ENCODE measurements around the genes PLA2G2F and KIF17.

- RAMPAGE, long total RNA: no peak
- RRBS, 2 experiments: 10% methylated on average over 1 to 2 of the region's 12 CpGs
CAGE:
- cytosol, long polyA minus RNA: no peak
- cytosol, long polyA plus RNA: no peak
- long polyA plus RNA: no peak
- nucleolus, long total RNA: no peak
- nucleus, long polyA plus RNA: no peak
- nucleus, long total RNA: no peak
Measured at GRCh38 chr1:19476399-19477226, 8.7 kb downstream of the CAPZB start.

- RAMPAGE, long total RNA: no peak
- RRBS, 2 experiments: no CpG with 5 or more reads among the region's 11 CpGs
CAGE:
- cytosol, long polyA minus RNA: no peak
- cytosol, long polyA plus RNA: no peak
- long polyA plus RNA: no peak
- nucleolus, long total RNA: no peak
- nucleus, long polyA plus RNA: no peak
- nucleus, long total RNA: no peak
Measured at GRCh38 chr1:19477297-19478293, 7.7 kb downstream of the CAPZB start.

GRCh38 chr1:19486493-19486947 is 1.2 kb upstream of the CAPZB start:
- RAMPAGE, long total RNA: no peak
- RRBS, 2 experiments: no CpG with 5 or more reads among the region's 9 CpGs
CAGE:
- cytosol, long polyA minus RNA: no peak
- cytosol, long polyA plus RNA: no peak
- long polyA plus RNA: no peak
- nucleolus, long total RNA: no peak
- nucleus, long polyA plus RNA: no peak
- nucleus, long total RNA: no peak

DNA sequence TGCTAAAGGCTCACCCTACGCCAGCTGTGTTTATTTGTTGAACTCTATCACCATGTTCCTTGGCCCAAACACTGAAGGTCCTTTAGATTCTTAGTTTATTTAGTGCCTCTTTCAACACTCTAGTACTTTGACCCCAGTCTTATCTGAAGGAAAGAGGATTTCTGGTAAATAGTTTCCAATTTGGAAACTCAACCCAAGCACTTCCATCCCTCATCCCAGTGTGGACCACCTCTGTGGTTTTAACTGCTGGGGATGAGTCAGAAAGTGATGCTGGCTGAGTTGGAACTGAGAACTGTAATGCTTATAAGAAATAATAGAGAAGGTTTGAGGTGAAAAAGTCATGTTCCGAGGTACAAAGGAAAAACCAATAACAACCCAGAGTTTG is 19.6 kb upstream of the CAPZB start:
- RAMPAGE, long total RNA: no peak
- RRBS, 2 experiments: no CpG with 5 or more reads among the region's 2 CpGs
CAGE:
- cytosol, long polyA minus RNA: no peak
- cytosol, long polyA plus RNA: no peak
- long polyA plus RNA: no peak
- nucleolus, long total RNA: no peak
- nucleus, long polyA plus RNA: no peak
- nucleus, long total RNA: no peak

GRCh38 chr1:19646408-19646929 is 2.4 kb downstream of the NBL1 start:
- RAMPAGE, long total RNA: no peak
- RRBS, 2 experiments: no CpG with 5 or more reads among the region's 6 CpGs
CAGE:
- cytosol, long polyA minus RNA: no peak
- cytosol, long polyA plus RNA: no peak
- long polyA plus RNA: no peak
- nucleolus, long total RNA: no peak
- nucleus, long polyA plus RNA: no peak
- nucleus, long total RNA: no peak

DNA sequence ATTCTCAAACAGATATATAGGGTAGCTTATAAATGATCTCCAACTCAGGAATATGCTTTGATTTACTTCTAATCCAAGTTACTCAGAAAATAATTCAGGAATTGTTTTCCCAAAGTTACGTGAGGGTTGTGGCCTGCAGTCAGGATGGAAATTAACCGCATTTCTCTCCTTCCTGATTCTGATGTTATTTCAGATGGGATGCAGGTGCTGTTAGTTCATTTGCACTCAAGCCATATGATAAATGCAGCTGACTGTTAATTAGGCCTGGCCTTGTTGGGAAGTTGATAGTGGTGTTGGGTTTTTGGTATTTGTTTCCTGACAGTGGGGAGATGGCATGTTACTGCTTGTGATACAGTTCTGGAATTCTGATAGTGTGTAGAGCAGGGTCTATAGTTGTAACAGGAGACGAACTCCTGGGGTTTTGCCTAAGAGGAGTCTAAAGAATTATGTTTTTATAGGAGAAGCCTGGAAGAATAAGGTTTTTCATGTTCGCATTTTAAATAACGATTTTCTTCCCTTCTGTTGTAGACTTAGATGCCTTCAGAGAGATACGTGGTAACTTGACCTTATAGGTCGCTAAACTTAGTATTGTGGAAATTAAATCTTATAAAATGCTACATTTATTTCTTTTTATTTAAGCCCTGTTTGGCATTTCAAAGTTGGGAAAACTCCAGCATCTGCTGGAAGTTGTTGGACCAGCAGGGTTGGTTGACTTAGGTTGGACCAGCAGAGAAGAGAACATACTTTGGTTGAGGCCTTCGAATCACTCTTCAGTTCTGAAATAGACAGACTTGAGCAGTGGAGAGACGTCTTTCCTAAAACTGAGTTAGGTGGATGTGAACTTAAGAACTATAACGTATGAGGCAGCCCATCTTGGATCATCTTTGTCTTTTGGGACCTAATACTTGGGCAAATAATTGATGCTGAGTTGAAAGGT is 15.0 kb downstream of the PLA2G2E start:
- RAMPAGE, long total RNA: no peak
- RRBS, 2 experiments: no CpG with 5 or more reads among the region's 10 CpGs
CAGE:
- cytosol, long polyA minus RNA: no peak
- cytosol, long polyA plus RNA: no peak
- long polyA plus RNA: no peak
- nucleolus, long total RNA: no peak
- nucleus, long polyA plus RNA: no peak
- nucleus, long total RNA: no peak

GRCh38 chr1:20108576-20109092 is 10.7 kb downstream of the PLA2G2D start:
- RAMPAGE, long total RNA: no peak
- RRBS, 2 experiments: no CpG with 5 or more reads among the region's 3 CpGs
CAGE:
- cytosol, long polyA minus RNA: no peak
- cytosol, long polyA plus RNA: no peak
- long polyA plus RNA: no peak
- nucleolus, long total RNA: no peak
- nucleus, long polyA plus RNA: no peak
- nucleus, long total RNA: no peak

- RAMPAGE, long total RNA: no peak
- RRBS, 2 experiments: no CpG with 5 or more reads among the region's 9 CpGs
CAGE:
- cytosol, long polyA minus RNA: no peak
- cytosol, long polyA plus RNA: no peak
- long polyA plus RNA: no peak
- nucleolus, long total RNA: no peak
- nucleus, long polyA plus RNA: no peak
- nucleus, long total RNA: no peak
Measured at GRCh38 chr1:20125152-20125661, 5.9 kb upstream of the PLA2G2D start.

- RAMPAGE, long total RNA: no peak
- RRBS, 2 experiments: no CpG with 5 or more reads among the region's 6 CpGs
CAGE:
- cytosol, long polyA minus RNA: no peak
- cytosol, long polyA plus RNA: no peak
- long polyA plus RNA: no peak
- nucleolus, long total RNA: no peak
- nucleus, long polyA plus RNA: no peak
- nucleus, long total RNA: no peak
Measured at GRCh38 chr1:20139055-20139448, at the start of gene PLA2G2F. Gene PLA2G2F (plus strand): TSS chr1:20139323.

- RAMPAGE, long total RNA: no peak
- RRBS, 2 experiments: no CpG with 5 or more reads among the region's 15 CpGs
CAGE:
- cytosol, long polyA minus RNA: no peak
- cytosol, long polyA plus RNA: no peak
- long polyA plus RNA: no peak
- nucleolus, long total RNA: no peak
- nucleus, long polyA plus RNA: no peak
- nucleus, long total RNA: no peak
Measured at GRCh38 chr1:20323097-20323648, 32.5 kb downstream of the VWA5B1 start.

GRCh38 chr1:20366061-20366386 is 75.3 kb downstream of the VWA5B1 start:
- RAMPAGE, long total RNA: no peak
- RRBS, 2 experiments: no CpG with 5 or more reads among the region's 36 CpGs
CAGE:
- cytosol, long polyA minus RNA: no peak
- cytosol, long polyA plus RNA: no peak
- long polyA plus RNA: no peak
- nucleolus, long total RNA: no peak
- nucleus, long polyA plus RNA: no peak
- nucleus, long total RNA: no peak

DNA sequence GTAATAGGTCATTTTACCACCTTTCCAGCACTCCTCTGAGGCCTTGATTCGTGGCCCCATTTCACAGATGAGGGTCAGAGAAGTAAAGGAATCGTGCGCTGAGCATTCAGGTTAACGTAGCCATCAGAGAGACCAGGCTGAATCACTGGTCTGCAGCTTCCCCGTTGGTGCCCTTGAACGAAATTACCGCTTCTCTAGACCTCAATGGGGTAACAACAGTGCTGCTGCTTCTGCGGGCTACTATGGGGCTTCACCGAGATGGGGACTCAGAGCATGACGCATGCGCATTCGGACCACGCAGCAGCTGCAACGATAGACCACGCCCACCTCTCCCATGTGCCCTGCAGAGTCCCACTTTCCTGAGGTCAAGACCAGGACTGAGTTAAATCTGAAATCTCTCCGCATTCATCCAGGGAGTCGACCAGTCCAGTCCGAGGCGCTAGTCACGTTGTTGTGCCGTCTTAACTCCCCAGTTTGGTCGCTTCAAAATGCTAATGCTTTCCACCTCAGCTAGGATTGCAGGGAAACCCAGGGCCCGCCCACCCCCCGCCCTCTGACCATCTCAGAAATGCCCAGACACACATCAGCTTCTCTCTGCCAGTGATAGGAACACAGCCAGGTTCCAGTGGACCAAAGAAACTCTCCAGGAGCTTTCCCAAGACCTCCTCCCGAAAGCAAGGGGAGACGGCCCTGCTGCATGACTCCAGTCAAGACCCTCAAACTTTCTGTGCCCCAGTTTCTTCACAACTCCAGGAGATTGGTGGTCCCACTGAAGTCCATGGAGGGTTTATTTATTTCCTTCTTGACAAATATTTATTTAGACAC is 12.8 kb downstream of the CAMK2N1 start:
- RAMPAGE, long total RNA: no peak
- RRBS, 2 experiments: no CpG with 5 or more reads among the region's 26 CpGs
CAGE:
- cytosol, long polyA minus RNA: no peak
- cytosol, long polyA plus RNA: no peak
- long polyA plus RNA: no peak
- nucleolus, long total RNA: no peak
- nucleus, long polyA plus RNA: no peak
- nucleus, long total RNA: no peak

- RAMPAGE, long total RNA: no peak
- RRBS, 2 experiments: no CpG with 5 or more reads among the region's 7 CpGs
CAGE:
- cytosol, long polyA minus RNA: no peak
- cytosol, long polyA plus RNA: no peak
- long polyA plus RNA: no peak
- nucleolus, long total RNA: no peak
- nucleus, long polyA plus RNA: no peak
- nucleus, long total RNA: no peak
Measured at GRCh38 chr1:20477773-20478318, 8.2 kb downstream of the CAMK2N1 start.

- RAMPAGE, long total RNA: no peak
- RRBS, 2 experiments: no CpG with 5 or more reads among the region's 22 CpGs
CAGE:
- cytosol, long polyA minus RNA: no peak
- cytosol, long polyA plus RNA: no peak
- long polyA plus RNA: no peak
- nucleolus, long total RNA: no peak
- nucleus, long polyA plus RNA: no peak
- nucleus, long total RNA: no peak
Measured at GRCh38 chr1:20654068-20654752, 7.0 kb downstream of the DDOST start.

DNA sequence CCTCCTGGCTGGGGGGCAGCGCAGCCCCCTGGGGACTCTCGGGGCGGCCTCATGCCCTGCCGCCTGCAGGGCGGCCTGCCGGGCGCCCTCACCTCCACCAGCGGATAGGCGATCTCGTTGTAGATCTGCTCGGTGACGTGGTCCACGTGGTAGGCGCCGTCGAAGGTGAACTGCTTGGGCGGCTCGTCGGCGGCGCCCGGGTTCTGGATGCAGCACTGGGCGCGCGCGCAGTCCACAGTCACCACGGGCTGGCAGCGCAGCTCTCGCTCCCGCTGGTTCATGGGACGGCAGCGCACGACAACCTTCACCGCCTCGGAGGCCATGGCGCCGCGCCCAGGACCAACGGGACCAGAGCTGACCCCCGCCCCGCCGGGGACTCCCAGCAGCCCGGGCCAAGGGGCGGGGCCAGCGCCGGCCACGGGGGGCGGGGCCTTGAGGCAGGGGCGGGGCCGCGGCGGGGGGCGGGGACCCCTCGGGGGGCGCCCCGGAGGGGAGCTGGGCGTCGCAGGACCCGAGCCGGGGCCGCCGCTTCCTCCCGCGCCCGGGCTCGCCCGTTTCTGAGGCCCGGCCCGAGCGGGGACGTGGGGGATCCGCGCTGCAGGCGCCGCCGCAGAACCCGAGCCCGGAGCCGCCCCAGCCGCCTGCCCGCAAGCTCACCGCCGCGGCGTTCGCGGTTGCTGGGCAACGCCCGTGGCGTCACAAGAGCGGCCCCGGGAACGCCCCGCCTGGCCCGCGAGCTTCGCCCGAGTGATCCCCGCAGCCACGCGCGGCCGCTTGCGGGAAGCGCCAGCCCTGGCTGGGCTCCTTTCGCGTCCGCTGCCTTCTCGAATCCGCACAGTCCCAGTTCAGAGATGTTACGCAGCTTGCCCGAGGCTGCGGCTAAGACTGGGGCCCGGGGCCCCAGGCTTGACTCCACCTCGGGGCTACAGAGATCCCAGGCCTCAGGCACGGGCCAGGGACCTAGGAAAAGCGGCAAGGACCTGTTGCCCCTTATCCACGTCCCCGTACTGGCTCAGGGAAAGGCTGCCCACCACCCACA is at the start of gene KIF17:
TSS of gene KIF17 (minus strand) at position 624 of the 1,039 bp plus-strand sequence.
- RAMPAGE, long total RNA: no peak
- RRBS, 2 experiments: 5 to 22% methylated on average over 20 to 26 of the region's 119 CpGs
CAGE:
- cytosol, long polyA minus RNA: no peak
- cytosol, long polyA plus RNA: no peak
- long polyA plus RNA: no peak
- nucleolus, long total RNA: no peak
- nucleus, long polyA plus RNA: no peak
- nucleus, long total RNA: no peak

DNA sequence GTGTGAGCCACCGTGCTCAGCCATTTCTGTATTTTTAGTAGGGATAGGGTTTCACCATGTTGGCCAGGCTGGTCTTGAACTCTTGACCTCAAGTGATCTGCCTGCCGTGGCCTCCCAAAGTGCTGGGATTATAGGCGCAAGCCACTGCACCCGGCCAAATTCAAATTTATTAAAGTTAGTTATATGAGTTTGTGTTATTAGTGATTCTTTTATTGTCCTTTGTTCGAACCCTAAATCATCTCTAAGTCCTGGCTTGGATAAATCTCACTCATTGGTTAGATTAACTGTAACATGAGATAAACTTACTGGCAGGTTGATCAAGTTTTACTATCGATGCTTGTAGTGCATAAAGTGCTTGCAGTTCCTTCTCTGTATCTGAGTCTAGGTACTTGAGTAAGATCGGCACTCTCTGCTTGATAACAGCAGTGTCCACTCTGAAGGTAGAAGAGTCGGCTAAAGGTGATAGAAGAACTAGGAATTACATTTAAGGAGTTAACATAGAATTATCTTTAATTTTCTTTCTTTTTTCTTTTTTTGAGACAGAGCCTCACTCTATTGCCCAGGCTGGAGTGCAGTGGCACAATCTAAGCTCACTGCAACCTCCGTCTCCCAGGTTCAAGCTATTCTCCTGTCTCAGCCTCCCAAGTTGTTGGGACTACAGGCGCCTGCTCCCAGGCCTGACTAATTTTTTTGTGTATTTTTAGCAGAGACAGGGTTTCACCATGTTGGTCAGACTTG is 23.5 kb upstream of the HP1BP3 start:
- RAMPAGE, long total RNA: no peak
- RRBS, 2 experiments: no CpG with 5 or more reads among the region's 10 CpGs
CAGE:
- cytosol, long polyA minus RNA: no peak
- cytosol, long polyA plus RNA: no peak
- long polyA plus RNA: no peak
- nucleolus, long total RNA: no peak
- nucleus, long polyA plus RNA: no peak
- nucleus, long total RNA: no peak

DNA sequence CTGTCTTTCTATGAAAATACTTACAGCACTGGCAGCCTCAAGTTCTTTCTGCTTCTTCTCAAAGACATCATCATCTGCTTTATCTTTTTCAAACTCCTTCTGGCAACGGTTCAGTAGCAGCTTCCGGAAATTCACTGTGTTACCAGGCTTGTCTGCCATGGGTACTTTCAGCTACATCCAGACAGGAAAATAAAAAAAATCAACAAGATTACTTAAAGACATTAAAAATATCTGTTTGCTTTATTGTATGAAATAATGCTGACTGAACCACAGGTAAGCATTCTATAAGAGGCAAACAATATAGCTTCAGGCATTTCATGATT is 77.9 kb upstream of the HP1BP3 start:
- RAMPAGE, long total RNA: no peak
- RRBS, 2 experiments: no CpG with 5 or more reads among the region's 2 CpGs
CAGE:
- cytosol, long polyA minus RNA: no peak
- cytosol, long polyA plus RNA: no peak
- long polyA plus RNA: no peak
- nucleolus, long total RNA: no peak
- nucleus, long polyA plus RNA: no peak
- nucleus, long total RNA: no peak

GRCh38 chr1:21140698-21142079 is 35.5 kb downstream of the EIF4G3 start:
- RAMPAGE, long total RNA: no peak
- RRBS, 2 experiments: no CpG with 5 or more reads among the region's 11 CpGs
CAGE:
- cytosol, long polyA minus RNA: no peak
- cytosol, long polyA plus RNA: no peak
- long polyA plus RNA: no peak
- nucleolus, long total RNA: no peak
- nucleus, long polyA plus RNA: no peak
- nucleus, long total RNA: no peak

GRCh38 chr1:21167136-21167720 is 9.5 kb downstream of the EIF4G3 start:
- RAMPAGE, long total RNA: no peak
- RRBS, 2 experiments: no CpG with 5 or more reads among the region's 10 CpGs
CAGE:
- cytosol, long polyA minus RNA: no peak
- cytosol, long polyA plus RNA: no peak
- long polyA plus RNA: no peak
- nucleolus, long total RNA: no peak
- nucleus, long polyA plus RNA: no peak
- nucleus, long total RNA: no peak

- RAMPAGE, long total RNA: no peak
- RRBS, 2 experiments: no CpG with 5 or more reads among the region's 13 CpGs
CAGE:
- cytosol, long polyA minus RNA: no peak
- cytosol, long polyA plus RNA: no peak
- long polyA plus RNA: no peak
- nucleolus, long total RNA: no peak
- nucleus, long polyA plus RNA: no peak
- nucleus, long total RNA: no peak
Measured at GRCh38 chr1:21174582-21175342, 1.9 kb downstream of the EIF4G3 start.